ENCODE data around the gene DPP6.

DNA sequence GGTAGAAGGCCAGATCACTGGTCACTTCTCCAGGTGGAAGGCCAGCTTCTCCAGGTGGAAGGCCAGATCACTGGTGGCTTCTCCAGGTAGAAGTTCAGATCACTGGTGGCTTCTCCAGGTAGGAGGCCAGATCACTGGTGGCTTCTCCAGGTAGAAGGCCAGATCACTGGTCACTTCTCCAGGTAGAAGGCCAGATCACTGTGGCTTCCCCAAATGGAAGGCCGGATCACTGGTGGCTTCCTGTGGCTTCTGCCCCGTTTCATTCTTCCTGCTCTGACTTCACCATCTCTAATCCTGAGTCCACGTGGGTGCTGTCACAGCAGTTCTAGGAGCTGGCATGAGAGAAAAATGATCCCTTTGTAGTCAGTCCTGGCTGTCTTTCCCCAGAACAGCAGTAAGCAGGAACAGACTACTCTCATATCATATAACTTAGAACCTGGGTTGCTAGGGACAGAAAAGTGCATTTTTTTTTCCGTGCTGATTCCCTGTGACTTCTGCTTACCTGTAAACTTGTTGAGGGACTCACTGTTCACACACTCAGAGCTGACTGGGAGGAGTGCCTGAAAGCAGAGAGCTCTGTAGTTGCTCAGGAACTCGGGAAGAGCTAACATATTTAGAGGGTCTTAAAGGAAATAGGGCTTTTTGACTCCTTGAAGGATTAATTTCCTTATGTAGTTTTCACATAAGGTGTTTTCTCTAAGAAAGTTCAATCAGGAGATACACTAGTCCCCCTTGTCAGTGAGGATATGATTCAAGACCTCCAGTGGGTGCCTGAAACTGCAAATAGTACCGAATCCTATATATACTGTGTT lies 91.0 kb downstream of the ACTR3B start:
- PRO-cap = no peak
- RRBS = no CpG with 5 or more reads among the region's 6 CpGs

DNA sequence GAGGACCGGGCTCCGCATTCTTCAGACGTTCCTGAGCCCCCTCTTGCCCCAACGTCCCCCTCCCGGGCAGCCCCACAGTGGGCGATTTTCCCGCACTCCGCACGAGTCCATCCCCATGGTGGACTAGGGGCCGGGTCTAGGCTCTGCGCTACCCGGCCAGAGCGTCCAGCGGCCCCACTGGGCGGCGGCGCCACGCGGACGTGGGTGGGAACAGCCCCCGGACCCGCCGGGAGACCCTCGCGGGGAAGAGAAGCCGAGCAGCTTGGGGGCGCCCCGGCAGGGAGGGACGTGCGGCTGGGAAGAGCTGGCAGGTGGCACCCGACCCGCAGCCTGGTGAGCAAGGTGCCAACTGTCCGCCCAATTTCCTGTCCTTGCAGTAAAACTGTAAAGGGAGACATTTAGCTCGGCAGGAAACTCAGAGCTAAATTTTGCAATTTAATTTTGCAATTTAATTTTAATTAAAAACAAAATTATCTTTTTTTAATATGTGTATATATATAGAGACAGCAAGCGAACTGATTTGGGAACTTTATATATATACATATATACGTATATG lies 166.4 kb downstream of the ACTR3B start:
- PRO-cap = no peak
- RRBS = 4% methylated on average over 26 of the region's 36 CpGs

DNA sequence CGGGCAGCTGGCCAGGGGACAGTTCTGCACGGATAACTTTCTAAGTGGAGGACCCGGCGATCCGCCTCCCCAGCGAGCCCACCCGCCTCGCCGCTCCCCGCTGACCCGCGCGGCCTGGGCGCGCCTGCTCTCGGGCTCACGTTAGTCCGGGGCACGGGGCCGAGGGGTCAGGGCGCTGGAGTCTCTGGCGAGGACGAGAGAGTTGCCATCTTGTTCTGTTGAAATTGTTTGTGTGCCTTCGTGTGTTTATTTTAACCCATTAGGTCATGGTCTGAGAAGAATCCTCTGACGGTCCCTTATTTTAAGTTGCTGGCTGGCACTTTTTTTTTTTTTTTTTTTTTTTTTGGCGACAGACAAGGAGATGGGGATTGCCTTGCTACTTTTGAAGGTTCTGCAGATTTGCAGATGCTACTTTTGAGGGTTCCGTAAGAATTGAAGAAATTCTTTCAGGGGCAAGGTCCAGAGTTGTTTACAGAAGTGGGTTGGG lies 163.8 kb upstream of the DPP6 start:
- PRO-cap = no peak
- RRBS = 7% methylated on average over 13 of the region's 27 CpGs

- PRO-cap = no peak
- RRBS = 4% methylated on average over 12 of the region's 73 CpGs
Observed at GRCh38 chr7:154051942-154052822, at the start of gene DPP6. Gene DPP6 (plus strand): TSS chr7:154052398.

DNA sequence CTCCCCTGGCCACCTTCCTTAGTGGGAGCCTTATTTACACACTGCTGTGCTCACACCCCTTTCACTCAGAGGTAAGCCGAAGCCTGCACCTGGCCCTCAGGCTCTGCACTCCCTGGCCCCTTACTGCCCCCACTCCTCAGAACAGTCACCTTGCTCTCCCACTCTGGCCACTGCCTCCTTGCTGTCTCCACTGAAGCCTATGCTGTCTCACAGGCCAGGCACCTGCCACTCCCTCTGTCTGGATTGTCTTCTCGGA lies 390.7 kb downstream of the DPP6 start:
- PRO-cap = no peak
- RRBS = no CpG with 5 or more reads among the region's 2 CpGs

- PRO-cap = no peak
- RRBS = 77% methylated on average over 4 of the region's 14 CpGs
Observed at GRCh38 chr7:154676277-154677082, 326.4 kb downstream of the PAXIP1 start.

GRCh38 chr7:154892662-154893296 lies 110.1 kb downstream of the PAXIP1 start:
- PRO-cap = no peak
- RRBS = 54% methylated on average over 12 of the region's 31 CpGs

DNA sequence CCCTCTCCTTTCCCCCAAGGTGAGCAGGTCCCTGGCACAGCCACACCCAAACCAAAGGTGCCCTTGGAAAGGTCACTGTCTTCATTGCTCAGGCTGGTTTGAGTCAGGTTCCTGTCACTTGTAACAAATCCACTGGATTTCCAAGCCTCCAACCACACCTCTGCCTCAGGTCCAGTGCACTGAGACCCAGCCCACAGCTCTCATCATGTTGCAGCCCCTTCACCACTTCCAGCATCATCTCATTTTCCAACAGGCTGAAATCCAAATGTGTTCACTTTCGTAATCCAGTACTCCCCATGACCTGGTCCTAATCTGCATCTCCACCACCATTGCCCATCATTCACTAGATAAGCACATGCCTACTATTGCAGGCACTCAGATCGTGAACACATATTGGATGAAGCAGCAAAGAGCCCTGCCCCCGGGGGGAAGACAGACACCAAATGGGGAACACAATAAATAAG lies 76.2 kb upstream of the INSIG1 start:
- PRO-cap = no peak
- RRBS = no CpG with 5 or more reads among the region's 3 CpGs

- PRO-cap = bidirectional peak, plus-strand start at chr7:155299196, minus-strand start at chr7:155298997
- RRBS = 3% methylated on average over 5 of the region's 12 CpGs
Observed at GRCh38 chr7:155298688-155299086, 1.0 kb downstream of the INSIG1 start.

GRCh38 chr7:155453842-155454775 lies 3.8 kb upstream of the EN2 start:
- PRO-cap = no peak
- RRBS = 7% methylated on average over 25 of the region's 82 CpGs

- PRO-cap = no peak
- RRBS = no CpG with 5 or more reads among the region's 16 CpGs
Observed at GRCh38 chr7:155546995-155547599, 738 bp upstream of the CNPY1 start.

DNA sequence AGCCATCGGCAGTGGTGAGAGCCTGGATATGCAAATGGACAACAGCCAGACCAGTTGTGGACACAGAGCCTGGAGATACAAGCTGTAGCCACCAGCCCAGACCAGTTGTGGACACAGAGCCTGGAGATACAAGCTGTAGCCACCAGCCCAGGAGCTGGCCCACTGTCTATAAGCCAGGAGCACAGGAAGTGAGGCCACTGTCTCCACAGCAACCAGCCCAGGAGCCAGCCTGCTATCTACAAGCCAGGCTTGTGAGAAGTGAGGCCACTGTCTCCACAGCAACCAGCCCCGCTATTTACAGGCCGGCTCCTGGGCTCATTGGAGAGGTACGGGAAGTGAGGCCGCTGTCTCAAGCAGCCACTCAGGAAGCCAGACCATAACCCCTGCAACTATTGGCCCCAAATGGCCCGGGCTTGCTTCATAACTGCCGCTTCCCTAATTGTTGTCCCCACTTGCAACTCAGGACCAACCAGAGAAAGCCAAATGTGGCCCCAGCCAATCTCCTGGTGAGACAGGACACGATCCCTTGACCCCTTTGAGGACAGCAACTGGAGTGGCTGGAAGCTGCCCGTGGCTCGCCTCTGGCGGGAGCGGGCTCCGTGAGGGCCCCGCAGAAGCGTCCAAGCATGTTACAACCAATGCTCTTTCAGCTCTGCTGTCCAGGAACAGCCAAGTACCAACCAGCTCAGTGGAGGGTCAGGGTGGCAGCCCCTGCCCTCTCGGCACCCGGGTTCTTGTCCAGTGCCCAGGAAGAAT lies 44.1 kb upstream of the CNPY1 start:
- PRO-cap = no peak
- RRBS = 28% methylated on average over 3 of the region's 17 CpGs

DNA sequence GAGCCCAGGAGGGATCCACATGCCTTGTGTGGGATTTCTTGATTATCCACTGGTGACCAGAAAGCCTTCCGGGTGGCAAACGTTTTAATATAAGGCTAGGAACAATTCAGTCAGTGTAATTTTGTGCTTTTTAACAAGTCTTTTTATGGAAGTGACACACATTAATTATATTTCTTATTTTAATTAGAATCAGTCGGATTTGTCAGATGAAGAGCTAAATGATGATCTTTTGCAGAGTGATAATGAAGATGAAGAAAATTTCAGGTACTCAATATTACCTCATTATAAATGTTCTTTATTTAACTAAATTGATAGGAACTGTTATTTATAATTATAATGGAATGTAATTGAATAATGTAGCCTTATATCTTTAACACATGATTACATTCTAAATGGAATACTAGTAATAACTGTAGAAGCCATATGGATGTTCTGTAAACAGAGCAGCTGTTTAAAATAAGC lies 34.0 kb downstream of the RBM33 start:
- PRO-cap = no peak
- RRBS = no CpG with 5 or more reads among the region's 3 CpGs

DNA sequence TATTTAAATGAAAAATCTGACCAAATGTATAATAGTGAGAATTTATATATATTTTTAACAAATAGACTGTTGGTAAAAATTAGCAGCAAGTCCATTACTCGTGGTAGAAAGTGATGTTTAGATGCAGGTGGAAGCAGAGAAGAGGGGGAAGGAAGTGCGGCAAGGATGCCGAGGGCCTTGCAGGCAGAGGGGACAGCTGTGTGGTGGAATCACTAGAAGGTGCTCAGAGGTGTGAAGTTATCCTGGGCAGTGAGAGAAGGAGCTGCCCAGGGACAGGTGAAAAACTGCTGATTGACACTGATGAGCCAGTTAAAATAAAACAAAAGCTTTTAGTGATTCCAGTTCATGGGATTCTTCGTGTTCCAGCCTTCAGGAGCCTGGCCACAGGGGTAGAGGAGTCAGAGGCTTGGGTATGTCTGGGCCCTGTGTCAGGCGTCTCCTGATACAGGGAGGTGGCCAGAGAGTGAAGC lies 79.6 kb downstream of the SHH start:
- PRO-cap = unidirectional peak, plus-strand start at position 139 of the sequence
- RRBS = no CpG with 5 or more reads among the region's 5 CpGs

GRCh38 chr7:155921991-155922244 lies 109.7 kb upstream of the SHH start:
- PRO-cap = no peak
- RRBS = 67% methylated on average over 3 of the region's 8 CpGs

DNA sequence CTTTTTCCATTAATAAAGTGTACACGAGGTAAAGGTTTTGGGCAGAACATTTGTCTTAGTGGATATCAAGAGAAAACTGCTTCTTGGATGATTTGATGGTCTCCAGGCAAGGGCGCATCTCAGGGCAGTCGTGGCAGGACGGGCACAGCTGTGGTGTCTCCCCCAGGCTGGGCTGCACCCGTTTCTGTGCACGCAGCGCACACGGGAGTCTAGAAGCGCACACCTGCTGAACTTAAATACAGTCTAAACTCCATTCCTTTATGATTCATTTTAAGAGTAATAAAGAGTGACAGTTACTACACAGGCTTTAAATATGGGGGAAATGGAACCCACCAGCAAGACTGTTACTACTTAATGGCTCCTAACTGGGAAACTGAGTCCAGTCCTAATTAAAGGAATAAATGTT lies 23.2 kb upstream of the RNF32 start:
- PRO-cap = no peak
- RRBS = no CpG with 5 or more reads among the region's 9 CpGs

DNA sequence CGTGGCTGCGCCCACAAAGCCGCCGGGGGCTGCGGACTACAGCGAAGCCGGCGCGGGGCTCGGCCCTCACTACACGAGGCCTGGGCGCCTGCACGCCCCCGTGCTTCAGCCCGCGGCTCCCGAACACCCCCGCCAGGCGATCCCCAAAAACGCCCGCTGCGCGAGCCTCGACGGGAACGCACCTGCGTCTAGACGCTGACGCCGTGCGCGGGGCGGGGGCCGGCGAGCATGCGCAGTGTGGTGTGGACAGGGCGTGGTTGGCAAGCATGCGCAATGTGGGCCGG lies 278 bp upstream of the RNF32 start:
- PRO-cap = bidirectional peak, plus-strand start outside the sequence, minus-strand start at position 194 of the sequence
- RRBS = 3% methylated on average over 10 of the region's 39 CpGs

GRCh38 chr7:156681661-156682502 lies 41.3 kb downstream of the RNF32 start:
- PRO-cap = no peak
- RRBS = no CpG with 5 or more reads among the region's 13 CpGs

DNA sequence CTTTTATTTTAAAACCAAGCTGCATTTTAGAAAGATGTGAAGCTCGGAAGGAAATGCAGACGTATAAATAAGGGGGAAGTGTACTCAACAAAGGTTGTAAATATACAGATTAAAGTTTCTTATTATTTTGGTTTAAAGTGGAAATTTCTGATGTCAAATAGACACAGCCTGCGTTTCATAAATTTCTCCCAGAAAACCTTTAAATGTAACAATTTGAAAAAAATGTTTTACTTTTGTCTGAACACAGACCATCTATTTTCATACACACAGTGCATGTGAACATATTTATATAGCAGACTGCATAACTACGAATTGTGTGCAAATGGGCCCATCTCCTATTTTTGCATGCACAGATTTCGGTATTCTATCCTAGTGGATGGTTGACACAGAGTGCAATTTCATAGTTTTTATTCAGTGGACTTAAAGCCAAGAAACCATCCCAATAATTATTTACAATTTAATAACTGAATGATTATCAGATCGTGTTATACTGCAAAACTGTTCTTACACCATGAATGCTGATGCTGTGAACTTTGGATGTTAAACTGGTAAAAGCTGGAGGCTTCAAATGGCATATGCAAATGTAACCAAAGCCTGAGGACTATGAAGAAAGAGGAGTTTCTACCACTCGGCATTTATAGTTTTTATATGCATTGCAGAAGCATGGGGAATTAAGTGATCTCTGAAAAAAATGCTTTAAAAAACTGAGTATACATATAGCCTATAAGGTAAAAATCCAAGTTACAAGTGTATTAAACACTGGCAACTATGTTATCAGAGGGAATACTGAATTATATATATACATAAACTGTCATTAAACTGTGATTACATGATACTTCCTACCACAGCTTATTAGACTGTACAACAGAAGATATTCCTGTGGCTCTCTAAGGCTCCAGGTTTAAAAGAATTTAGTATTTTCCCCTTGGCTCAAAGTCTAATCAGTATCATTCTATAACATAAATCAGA lies 42.3 kb downstream of the RNF32 start:
- PRO-cap = no peak
- RRBS = no CpG with 5 or more reads among the region's 7 CpGs

- PRO-cap = no peak
- RRBS = no CpG with 5 or more reads among the region's 11 CpGs
Observed at GRCh38 chr7:156931935-156932596, 17.4 kb upstream of the NOM1 start.

All from kidney (tissue), 2 donors.